Cardiac ventricle fibroblast (primary cell): ENCODE results near the genes LIN7C and ARL14EP.

- RAMPAGE, long total RNA, result no peak
Observed at GRCh38 chr11:20112004-20113042, 48.0 kb downstream of the DBX1 start.

- RAMPAGE, long total RNA, result no peak
Observed at GRCh38 chr11:20118080-20118808, 42.0 kb downstream of the DBX1 start.

DNA sequence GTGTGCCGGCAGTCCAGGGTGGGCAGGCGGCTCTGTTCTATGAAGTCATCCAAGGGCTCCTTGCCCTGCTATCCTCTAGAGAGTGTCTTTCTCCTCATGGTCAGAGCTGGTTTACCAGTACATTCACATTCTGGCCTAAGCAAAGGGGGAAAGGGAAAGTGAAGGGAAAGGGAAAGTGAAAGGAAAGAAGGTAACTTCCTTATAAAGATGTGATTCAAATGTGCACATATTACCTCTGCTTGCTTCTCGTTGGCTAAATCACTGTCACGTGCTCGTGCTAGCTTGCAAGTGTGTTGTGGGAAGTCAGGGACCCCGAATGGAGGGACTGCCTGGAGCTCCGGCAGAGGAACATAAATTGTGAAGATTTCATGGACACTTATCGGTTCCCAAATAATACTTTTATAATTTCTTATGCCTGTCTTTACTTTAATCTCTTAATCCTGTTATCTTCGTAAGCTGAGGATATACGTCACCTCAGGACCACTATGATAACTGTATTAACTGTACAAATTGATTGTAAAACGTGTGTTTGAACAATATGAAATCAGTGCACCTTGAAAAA lies 2.7 kb upstream of the HTATIP2 start:
- RAMPAGE, long total RNA, result no peak

DNA sequence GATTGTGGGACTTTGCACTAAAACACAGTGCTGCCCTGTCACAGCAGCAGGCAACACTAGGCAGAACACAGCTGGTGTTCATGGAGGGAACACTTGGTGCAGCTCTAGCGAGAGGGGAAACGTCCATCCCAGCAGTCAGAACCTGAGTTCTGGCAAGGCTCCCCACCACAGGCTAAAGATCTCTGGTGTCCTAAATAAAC lies 716.2 kb upstream of the ANO5 start:
- RAMPAGE, long total RNA, result no peak

GRCh38 chr11:22625900-22626157 lies 206 bp upstream of the FANCF start:
- RAMPAGE, long total RNA, result no peak

DNA sequence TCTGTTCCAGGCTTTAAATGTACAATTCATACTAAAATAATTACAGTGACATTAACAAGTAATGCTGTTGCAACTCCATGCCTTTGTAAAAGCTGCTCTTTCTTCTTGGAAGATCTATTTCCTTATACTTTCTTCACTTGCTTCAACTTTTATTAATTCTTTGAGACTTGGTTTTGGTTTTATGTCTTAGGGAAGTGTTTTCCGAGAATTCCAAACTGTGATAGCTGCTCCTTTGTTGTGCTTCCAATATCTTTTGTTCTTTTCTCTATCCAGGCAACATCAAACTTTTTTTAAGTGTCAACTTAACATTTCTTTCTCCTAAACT lies 120.9 kb upstream of the CCDC179 start:
- RAMPAGE, long total RNA, result no peak

DNA sequence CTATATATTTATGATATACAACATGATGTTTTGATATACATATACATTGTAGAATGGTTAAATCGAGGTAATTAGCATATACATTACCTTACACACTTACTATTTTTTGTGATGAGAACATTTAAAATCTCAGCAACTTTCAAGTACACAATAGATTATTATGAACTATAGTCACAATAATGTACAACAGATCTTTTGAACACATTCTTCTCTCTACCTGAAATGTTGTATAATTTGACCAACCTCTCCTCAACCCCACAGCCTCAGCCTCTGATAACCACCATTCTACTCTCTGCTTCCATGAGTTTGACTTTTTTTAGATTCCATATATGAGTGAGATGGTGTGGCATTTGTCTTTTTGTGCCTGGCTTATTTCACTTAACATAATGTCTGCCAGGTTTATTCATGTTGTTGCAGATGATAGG lies 34.8 kb upstream of the SLC5A12 start:
- RAMPAGE, long total RNA, result no peak

GRCh38 chr11:27396684-27397116 lies 33.7 kb upstream of the CCDC34 start:
- RAMPAGE, long total RNA, result no peak

DNA sequence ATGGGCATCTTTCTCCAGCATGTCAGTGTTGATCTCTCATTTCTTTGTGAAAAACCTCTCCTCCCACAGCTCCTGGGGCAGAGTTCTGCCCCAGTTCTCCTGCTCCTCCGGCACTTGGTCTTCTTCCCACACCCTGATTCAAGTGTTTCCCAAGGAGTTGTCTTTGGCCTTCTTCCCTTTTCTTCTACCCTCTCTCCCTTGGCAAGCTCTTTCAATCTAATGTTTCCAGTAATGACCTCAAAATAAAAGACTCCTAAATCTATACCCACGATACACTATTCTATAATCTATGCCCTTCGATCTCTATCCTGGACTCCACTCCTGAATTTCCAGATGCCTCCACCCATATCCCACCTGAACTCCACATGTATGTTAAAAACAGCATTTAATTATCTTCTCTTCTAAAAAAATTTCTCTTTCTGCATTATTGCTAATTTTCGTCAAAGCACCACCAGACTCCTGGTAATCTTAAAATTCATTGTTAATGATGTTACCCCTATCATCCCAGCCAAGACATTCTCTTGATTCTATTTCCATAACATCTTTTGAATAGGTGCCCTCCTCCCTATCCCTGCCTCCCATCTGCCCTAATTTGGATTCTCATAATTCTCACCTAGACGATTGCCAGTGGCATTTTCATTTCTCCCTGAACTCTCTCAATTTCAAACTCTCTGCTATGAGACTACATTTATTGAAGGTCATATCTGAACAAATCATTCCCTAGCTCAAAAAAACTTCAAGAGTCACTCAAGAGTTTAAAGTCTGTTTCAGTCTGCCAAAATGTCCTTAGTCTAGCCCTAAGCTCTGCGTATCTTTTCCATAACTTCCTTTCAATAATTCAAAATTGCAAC lies 42.4 kb upstream of the CCDC34 start:
- RAMPAGE, long total RNA, result no peak

DNA sequence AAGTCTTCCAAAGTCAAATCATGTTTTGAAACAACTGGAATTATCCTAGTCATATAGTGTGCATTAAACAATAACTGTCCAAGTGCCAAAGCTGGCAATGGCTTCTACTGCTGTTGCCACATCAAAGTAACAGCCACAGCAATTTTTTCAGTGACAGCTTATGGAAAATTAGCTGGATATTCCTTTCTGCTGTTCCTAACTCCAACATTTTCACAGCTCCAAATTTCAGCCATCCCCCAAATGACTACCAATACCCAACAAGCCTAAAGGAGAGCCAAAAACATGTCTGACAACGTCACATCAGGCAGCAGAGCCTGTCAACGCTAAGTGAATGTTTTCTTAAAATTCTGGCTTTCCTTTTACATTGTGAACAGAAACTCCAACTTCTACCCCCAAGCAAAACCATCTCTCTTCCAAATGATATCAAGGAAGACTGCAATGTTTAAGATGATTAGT lies 45.4 kb upstream of the CCDC34 start:
- RAMPAGE, long total RNA, result no peak

GRCh38 chr11:27506014-27506933 lies at the start of gene LIN7C:
TSS of gene LIN7C (minus strand) at chr11:27506769.
- RAMPAGE, long total RNA, result start-site peak on the minus strand at chr11:27506760-27506785, 581 and 111 reads in 2 replicates

DNA sequence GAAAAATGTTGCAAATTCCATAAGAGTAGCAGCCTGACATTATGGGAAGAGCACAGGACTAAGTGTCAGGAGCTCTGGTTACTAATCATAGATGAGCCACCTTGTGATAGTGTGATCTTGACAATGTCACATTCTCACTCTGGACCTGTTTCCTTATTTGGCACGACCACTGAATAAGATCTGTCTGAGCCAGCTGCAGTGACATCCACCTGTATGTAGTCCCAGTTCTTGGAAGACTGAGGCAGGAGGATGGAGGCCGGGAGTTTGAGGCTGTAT lies 5.7 kb upstream of the LIN7C start:
- RAMPAGE, long total RNA, result no peak

- RAMPAGE, long total RNA, result no peak
Observed at GRCh38 chr11:27721782-27722989, 21.9 kb upstream of the BDNF start.

DNA sequence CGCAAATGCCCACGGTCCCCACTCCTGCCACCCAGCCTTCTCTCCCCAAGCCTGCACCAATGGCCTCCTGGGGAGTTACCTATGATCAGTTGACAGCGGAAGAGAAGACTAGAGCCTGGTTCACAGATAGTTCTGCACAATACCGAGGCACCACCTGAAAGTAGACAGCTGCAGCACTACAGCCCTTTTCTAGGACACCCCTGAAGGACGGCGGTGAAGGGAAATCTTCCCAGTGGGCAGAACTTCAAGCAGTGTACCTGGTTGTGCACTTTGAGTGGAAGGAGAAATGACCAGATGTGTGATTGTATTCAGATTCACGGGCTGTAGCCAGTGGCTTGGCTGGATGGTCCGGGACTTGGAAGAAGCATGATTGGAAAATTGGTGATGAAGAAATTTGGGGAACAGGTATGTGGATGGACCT lies 49.6 kb downstream of the METTL15 start:
- RAMPAGE, long total RNA, result no peak

- RAMPAGE, long total RNA, result start-site peak on the plus strand at chr11:30323102-30323147, 339 and 55 reads in 2 replicates
Observed at GRCh38 chr11:30322688-30323528, at the start of gene ARL14EP. TSS of gene ARL14EP (plus strand) at chr11:30323104.

DNA sequence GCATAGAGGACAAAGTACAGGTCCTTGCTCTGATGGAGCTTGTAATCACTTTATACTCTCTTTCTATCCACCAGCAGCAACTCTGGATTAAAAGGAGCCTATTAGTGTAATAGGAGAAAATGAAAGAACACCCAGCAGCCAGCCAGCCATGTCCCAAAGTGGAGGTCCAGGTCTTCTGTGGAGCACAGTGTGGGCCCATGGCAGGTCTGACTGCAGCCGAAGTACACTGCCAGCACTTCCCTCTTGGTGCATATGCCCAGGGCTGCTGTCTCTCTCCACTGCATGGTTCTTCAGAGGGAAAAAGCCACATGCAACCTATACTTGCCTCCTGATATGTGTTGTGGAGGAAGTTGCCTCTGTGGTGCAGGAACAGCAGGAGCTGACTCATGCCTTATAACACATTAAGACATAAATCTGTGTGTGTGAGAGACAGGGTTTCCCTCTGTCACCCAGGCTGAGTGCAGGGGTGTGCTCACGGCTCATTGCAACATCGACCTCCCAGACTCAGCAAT lies 99.0 kb downstream of the MPPED2 start:
- RAMPAGE, long total RNA, result no peak

DNA sequence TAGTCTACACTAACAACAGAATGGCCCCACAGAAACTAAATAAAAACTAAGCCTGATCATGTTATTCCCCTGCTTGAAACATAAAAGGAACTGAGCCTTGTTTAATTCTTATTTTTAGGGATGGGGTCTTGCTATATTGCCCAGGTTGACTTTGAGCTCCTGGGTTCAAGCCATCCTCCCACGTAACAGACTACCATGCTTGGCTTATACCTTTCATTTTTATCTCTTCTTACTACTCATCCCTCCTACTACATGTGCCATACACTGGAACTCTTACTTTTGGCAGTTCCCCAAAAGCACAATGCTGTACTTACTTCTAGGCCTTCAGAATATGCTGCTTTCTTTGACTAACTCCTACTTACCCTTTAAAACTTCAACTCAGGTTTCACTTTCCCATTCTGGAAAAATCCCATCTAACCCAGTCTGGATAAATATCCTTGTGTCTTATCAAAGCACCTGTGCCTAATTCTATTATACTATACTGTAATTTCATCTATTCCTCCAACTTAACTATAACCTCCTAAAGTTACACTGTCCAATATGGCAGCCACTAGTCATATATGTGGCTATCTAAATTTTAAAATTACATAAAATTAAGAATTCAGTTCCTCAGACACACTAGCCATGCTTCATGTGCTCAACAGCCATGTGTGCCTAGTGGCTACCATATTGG lies 62.9 kb downstream of the IMMP1L start:
- RAMPAGE, long total RNA, result no peak

DNA sequence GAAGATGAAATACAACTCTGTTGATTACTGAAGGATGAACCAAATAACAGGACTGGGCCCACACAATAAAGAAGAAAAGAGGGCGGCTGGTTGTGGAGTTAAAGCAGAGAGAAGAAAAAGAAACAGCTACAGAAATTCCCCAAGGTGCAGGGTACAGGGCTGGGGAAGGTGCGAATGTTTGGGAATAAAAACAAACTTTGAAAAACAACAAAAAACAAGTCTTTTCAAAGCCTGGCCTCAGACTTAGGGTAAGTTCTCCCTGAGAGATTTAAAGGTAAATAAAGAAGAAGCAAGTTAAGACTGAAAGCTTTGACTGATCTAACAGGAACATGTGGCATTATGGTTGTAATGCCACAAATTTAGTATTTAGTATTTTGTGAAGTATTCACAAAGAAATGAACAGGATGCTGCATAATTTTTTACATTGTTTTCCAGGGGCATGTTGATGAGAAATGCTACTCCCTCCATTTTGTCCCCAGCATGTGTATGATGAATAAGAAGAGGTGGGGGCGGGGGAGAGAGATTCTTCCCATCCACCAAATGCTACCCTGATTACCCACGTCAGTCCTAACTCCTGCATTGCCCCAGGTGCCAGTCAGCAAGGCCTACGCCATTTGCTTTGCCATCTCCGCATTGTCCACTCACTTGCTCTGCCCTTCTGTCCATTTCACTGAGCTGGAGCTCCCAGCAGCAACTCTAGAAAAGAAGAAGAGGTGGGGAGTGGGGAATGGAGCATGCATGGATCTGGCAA lies 19.3 kb downstream of the WT1 start:
- RAMPAGE, long total RNA, result no peak

- RAMPAGE, long total RNA, result no peak
Observed at GRCh38 chr11:32437175-32438549, 2.3 kb upstream of the WT1 start.

- RAMPAGE, long total RNA, result no peak
Observed at GRCh38 chr11:32586348-32587248, 3.0 kb downstream of the EIF3M start.